ENCODE results near the genes S100A3, CRTC2 and TPM3.

- PRO-cap = no peak
- RAMPAGE, long total RNA, 4 experiments = no peak in any of the 4 experiments
These were observed 33.2 kb upstream of the S100A7 start for GRCh38 chr1:153493630-153494151.

GRCh38 chr1:153548926-153549656 is at the start of gene S100A3:
Gene S100A3, minus strand, starts transcription at chr1:153549258.
- PRO-cap = bidirectional peak, plus-strand start at chr1:153549498, minus-strand start at chr1:153549404
- RAMPAGE, long total RNA, 4 experiments = no peak in any of the 4 experiments

DNA sequence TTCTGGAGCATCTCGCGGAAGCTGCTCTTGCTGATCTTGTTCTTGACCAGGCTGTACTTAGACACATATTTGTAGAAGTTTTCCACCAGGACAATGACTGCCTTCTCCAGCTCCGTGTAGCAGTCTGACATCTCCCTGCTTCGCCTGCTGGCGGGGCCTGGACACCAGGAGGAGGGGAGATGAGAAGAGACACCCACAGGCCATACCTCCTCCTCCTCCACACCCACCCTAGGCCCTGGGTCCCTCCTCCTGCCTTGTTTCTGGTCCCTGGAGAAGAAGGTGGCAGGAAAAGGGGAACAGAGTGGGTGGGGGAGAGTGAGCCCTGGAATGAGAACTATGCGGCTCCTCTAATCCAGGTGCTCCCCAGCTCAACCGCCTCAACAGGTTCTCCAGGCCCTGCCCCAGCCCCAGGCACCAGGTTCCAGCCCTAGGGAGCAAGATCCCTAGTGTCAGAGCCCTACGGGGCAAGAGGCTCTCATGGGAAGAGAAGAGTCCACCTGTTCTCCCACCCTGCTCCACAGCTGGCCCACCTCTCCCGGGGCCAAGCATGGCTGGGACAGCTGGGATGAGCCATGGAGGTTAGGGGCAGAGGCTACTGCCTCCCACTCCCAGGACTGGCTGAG is 4.8 kb downstream of the S100A16 start:
- PRO-cap = bidirectional peak, plus-strand start at position 257 of the sequence, minus-strand start at position 126 of the sequence
- RAMPAGE, long total RNA, 4 experiments = no peak in any of the 4 experiments

DNA sequence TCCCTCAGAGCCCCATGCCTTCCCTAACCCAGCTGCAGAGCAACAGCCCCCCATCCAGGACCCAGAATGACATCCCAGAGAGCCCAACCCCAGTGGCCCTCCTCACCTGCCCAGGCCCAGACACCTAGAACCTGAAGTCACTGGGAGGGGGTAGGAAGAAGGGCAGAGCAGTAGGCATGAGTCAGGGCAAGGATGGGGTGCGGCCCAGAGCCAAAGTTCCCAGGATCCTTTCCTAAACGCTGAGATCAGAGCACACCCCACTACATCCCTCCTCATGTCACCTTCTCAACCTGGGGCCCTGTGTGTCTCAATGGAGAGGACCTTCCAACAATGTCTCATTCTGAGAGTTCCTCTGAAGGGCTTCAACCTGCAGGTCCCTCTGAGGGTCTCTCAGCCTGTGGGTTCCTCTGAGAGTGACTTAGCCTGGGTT is 958 bp upstream of the S100A14 start:
- PRO-cap = bidirectional peak, plus-strand start at position 235 of the sequence, minus-strand start at position 131 of the sequence
- RAMPAGE, long total RNA, 4 experiments = no peak in any of the 4 experiments

DNA sequence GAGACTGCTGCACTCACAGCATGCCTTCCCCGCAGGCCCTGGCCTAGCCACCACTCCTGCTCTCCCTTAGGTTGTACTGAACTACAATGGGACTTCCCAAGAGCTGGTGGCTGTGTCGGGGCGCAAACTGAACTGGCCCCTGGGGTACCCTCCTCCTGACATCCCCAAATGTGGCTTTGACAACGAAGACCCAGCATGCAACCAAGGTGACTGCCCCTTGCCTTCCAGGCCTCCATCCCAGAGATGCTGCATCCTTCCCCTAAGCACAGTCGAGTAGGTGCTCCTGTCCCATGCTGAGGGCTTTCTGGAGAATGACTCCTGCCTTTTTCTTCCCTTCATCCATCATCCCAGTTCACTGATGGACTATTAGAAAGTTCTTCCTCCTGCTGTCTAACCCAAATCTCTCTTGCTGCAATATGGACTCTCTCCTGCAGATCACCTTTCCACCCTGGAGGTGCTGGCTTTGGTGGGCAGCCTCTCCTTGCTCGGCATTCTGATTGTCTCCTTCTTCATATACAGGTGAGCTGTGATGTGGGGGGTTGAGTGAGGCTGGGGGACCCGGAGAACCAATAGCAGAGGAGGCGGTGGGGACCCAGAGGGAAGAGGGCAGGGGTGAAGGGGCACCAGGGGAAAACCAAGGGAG is 4.9 kb downstream of the NPR1 start:
- PRO-cap = no peak
- RAMPAGE, long total RNA, 4 experiments = no peak in any of the 4 experiments

DNA sequence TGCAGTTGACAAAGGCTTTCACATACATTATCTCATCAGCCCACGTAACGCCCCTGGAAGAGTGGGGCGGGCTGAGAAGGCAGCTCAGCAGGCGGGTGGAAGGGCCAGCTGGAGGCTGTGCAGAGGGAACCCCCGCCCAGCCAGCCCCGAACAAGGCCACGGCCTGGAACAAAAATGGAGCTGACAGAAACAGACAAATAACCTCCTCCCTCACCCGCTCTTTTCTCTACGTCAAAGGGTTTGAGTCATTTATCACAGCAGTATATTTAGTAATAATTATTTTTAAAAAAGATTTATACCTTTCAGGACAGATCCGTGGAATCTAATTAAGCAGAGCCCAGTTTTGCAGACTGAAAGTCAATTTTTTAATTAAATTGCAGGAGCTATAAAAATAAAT is 20.0 kb downstream of the NPR1 start:
- PRO-cap = bidirectional peak, plus-strand start at position 87 of the sequence, minus-strand start outside the sequence
- RAMPAGE, long total RNA, 4 experiments = no peak in any of the 4 experiments

- PRO-cap = unidirectional peak, plus-strand start at chr1:153783300; unidirectional peak, plus-strand start at chr1:153783345; bidirectional peak, plus-strand start at chr1:153783508, minus-strand start at chr1:153783447; bidirectional peak, plus-strand start at chr1:153783842, minus-strand start at chr1:153783754
- RAMPAGE, long total RNA, 4 experiments = no peak in any of the 4 experiments
These were observed 8.2 kb downstream of the SLC27A3 start for GRCh38 chr1:153782976-153784182.

GRCh38 chr1:153848276-153848784 is 73.1 kb downstream of the SLC27A3 start:
- PRO-cap = no peak
- RAMPAGE, long total RNA, 4 experiments = no peak in any of the 4 experiments

DNA sequence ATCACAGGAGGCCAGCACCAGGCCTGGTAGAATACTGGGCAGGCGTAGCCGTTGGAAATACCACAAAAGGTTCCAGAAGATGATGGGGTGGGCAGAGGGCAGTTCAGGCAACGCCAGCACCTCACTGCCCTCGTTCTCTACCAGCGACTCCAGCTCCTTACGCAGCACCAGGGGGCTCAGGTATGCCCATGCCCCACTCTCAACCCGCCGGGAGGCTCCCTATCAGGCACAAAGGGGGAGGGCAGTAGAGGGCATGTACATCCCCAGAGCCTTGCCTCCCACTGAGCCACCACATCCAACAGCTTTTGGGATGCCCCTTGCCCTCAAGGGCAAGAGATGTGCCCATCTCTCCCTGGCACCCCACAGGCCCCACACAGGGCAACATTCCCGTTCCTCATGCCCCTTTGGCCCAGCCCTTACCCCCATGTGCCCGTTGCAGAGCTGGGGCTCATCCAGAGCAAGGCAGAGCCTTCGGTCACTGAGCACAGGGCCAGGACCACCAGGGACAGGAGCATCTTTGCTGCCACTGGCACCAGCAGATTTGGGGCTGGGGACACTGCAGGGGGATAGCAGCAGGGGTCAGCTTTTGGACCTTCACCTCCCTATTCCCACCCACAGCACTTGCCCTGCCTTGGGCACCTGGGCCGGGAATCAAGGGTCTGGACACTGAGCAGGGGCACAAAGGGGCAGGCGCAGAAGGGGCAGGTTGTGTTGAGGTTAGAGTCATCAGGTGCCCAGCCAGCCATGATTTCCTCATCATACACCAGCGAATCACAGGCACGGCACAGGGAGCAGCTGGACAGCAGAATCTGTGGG is 9.7 kb upstream of the GATAD2B start:
- PRO-cap = no peak
- RAMPAGE, long total RNA, 4 experiments = no peak in any of the 4 experiments

DNA sequence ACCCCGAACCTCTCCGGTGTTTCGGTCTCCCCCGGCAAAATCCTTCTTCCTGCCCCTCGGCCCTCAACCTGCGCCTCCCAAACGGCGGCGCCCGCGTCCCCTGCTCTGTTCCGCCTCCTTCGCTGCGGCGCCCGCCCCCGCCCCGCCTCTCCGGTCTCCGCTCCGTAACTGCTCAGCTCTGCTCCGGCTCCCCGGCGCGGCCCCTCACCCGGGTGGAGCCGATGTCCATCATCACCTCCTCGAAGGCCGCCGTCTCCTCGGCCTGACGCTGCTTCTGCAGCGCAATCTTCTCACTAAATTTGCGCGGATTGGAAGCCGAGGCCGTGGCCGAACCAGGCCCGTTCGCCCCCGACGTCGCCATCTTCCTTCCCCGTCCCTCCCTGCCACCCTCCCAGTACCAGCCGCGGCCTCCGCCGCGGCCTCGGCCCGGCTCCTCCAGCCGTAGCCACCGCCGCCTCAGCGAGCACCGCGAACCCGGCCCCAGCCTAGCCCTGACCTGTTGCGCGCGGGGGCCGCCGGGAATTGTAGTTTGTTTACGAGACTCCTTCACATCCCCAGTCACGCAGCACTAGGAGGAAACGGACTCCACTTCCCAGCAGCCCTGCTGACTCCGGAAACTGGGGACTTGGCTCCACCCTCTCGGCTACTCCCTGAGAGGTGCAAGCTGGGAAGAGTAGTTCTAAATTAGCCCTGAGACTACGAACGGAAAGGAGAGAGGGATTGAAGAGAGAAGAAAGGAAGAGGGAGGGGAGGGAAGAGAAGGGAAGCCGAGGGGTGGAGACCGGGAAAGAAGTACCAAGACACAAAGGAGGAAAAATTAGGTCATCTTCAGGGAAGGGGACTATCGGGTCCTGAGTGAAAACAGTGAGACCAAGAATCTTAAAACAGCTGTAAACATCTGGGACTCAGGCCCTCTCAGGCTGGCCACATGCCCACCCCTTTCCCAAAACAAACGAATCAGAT is at the start of gene CRTC2:
Gene CRTC2, minus strand, starts transcription at position 476 of the 963 bp plus-strand sequence.
- PRO-cap = bidirectional peak, plus-strand start at position 153 of the sequence, minus-strand start at position 70 of the sequence; bidirectional peak, plus-strand start at position 682 of the sequence, minus-strand start at position 458 of the sequence
- RAMPAGE, long total RNA, 4 experiments = start-site peak on the minus strand in 4 of 4 experiments, centred at positions 90 to 503 of the sequence, 6 to 79 reads per replicate

DNA sequence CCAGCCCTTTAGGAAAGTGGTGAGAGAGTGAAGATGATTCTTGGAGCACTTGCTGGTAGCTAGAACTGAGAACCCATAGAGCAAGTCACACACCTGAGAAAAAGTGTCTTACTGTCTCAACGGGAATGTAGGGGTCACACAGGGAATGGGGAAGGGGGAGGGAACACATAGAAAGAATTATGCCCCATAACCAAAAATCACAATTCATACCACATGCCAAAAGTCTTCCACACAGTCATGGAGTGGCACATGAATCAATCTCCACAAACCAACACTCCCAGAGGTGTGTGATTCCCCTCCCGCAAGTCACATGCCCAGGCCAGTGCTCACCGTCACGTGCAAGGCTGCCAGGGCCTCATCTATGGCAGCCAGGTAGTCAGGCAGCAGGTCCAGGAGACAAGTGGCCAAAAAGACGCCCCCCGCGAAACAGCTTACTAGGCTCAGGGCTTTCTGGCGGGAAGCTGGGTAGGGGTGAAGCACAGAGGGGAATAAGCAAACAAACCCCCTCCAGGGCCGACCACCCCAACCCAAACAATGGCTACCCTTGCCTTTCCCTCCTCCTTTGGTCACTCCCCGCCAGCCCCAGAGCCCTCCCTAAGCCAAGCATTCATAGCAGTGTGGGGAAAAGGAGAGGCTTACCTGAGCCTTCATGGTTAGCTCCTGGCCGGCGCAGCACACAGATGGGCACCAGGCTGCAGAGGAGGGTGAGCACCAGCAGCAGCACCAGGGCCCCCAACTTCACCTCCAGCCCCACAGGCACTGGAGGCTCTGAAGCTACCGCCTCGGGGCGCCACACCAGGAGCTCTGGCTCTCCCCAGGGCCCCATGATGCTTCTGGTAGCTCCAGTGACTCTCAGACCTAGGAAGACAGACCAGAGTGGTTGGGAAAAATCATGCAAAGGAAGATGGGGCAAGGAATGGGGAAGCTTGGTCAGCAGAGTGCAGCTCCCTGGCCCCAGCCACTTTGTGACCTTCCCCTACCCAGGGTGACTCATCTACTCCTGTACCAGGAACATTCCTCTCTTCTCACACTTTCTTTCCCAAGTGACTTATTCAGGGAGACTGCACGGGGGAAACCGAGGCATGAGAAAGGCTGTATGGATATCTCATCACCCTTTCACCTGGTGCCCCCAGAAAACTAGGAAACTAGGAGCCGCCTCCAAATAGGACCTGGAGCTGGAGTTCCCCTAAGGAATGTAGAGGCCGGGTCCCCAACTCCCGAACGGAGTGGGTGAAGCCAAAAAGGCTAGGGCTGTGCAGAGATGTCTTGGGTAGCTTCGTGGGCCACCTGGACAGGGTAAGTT is 996 bp downstream of the SLC39A1 start:
- PRO-cap = bidirectional peak, plus-strand start at position 358 of the sequence, minus-strand start at position 285 of the sequence; bidirectional peak, plus-strand start at position 1,046 of the sequence, minus-strand start at position 965 of the sequence
- RAMPAGE, long total RNA, 4 experiments = no peak in any of the 4 experiments

DNA sequence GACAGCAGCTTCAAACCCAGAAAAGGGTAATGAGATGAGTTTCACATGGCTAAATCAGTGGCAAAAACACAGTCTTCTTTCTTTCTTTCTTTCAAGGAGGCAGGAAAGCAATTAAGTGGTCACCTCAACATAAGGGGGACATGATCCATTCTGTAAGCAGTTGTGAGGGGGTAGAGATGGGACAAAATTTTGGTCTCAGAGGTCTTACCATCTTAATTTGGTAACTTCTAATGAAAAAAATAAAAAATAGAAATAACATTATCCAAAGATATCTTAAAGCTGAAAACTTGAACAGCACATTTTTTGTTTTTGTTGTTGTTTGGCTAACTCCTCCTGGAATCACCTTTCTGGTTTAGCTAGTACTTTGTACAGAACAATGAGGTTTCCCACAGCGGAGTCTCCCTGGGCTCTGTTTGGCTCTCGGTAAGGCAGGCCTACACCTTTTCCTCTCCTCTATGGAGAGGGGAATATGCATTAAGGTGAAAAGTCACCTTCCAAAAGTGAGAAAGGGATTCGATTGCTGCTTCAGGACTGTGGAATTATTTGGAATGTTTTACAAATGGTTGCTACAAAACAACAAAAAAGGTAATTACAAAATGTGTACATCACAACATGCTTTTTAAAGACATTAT is 35.0 kb downstream of the TPM3 start:
- PRO-cap = no peak
- RAMPAGE, long total RNA, 4 experiments = no peak in any of the 4 experiments

GRCh38 chr1:154181847-154182484 is 9.9 kb downstream of the TPM3 start:
- PRO-cap = bidirectional peak, plus-strand start at chr1:154182456, minus-strand start at chr1:154182400
- RAMPAGE, long total RNA, 4 experiments = no peak in any of the 4 experiments

- PRO-cap = bidirectional peak, plus-strand start at chr1:154182768, minus-strand start at chr1:154182707; bidirectional peak, plus-strand start at chr1:154183293, minus-strand start at chr1:154183187
- RAMPAGE, long total RNA, 4 experiments = start-site peak on the minus strand in 4 of 4 experiments, at chr1:154183154-154183206 at its widest, 2,523 to 16,942 reads per replicate
These were observed 9.1 kb downstream of the TPM3 start for GRCh38 chr1:154182485-154183481.

- PRO-cap = no peak
- RAMPAGE, long total RNA, 4 experiments = no peak in any of the 4 experiments
These were observed at the start of gene TPM3 for GRCh38 chr1:154191813-154192467. Gene TPM3, minus strand, starts transcription at chr1:154192100.

GRCh38 chr1:154329226-154330145 is 4.2 kb downstream of the ATP8B2 start:
- PRO-cap = no peak
- RAMPAGE, long total RNA, 4 experiments = no peak in any of the 4 experiments

GRCh38 chr1:154405751-154406837 is 951 bp downstream of the IL6R start:
- PRO-cap = unidirectional peak, minus-strand start at chr1:154405837; bidirectional peak, plus-strand start at chr1:154406291, minus-strand start at chr1:154406228; bidirectional peak, plus-strand start at chr1:154406591, minus-strand start at chr1:154406454
- RAMPAGE, long total RNA, 4 experiments = no peak in any of the 4 experiments

GRCh38 chr1:154431539-154432190 is 26.5 kb downstream of the IL6R start:
- PRO-cap = no peak
- RAMPAGE, long total RNA, 4 experiments = no peak in any of the 4 experiments

DNA sequence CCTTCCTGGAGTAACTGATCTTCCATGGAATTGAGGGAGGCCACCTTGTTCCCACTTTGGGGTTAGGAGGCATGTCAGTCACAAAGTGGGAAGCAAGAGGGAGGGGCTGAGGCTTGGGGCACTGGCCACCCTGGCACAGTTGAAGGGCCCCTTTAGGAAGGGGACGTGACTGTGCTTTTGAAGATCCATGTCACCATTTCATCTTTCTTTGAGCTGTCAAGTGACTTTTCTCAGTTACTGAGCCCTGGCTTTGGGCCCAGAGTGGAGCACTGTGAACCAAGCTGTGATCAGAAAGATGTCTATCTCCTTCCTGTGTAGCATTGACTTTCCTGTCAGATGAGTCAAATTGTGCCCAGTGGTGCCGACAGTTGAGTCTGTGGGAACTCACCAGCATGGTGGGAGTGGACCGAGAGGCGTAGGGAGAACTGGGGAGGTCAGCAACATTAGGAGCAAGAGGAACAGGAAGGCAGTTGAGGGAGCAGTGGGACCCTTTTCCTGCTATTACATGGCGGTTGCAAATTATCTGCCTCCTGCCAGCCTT is 38.4 kb upstream of the TDRD10 start:
- PRO-cap = no peak
- RAMPAGE, long total RNA, 4 experiments = no peak in any of the 4 experiments

- PRO-cap = no peak
- RAMPAGE, long total RNA, 4 experiments = no peak in any of the 4 experiments
These were observed 24.0 kb upstream of the TDRD10 start for GRCh38 chr1:154477891-154478633.